Mononuclear cell (primary cell): ENCODE measurements around the gene CCDC40.

GRCh38 chr17:79798812-79799053, 1.9 kb upstream of the CBX8 start:
- RRBS: 6% methylated on average over 6 of the region's 24 CpGs

GRCh38 chr17:79836588-79837222, 2.5 kb downstream of the CBX4 start:
- RRBS: 8% methylated on average over 10 of the region's 29 CpGs

GRCh38 chr17:79841402-79842504, 2.5 kb upstream of the CBX4 start:
- RRBS: 2% methylated on average over 15 of the region's 71 CpGs

DNA sequence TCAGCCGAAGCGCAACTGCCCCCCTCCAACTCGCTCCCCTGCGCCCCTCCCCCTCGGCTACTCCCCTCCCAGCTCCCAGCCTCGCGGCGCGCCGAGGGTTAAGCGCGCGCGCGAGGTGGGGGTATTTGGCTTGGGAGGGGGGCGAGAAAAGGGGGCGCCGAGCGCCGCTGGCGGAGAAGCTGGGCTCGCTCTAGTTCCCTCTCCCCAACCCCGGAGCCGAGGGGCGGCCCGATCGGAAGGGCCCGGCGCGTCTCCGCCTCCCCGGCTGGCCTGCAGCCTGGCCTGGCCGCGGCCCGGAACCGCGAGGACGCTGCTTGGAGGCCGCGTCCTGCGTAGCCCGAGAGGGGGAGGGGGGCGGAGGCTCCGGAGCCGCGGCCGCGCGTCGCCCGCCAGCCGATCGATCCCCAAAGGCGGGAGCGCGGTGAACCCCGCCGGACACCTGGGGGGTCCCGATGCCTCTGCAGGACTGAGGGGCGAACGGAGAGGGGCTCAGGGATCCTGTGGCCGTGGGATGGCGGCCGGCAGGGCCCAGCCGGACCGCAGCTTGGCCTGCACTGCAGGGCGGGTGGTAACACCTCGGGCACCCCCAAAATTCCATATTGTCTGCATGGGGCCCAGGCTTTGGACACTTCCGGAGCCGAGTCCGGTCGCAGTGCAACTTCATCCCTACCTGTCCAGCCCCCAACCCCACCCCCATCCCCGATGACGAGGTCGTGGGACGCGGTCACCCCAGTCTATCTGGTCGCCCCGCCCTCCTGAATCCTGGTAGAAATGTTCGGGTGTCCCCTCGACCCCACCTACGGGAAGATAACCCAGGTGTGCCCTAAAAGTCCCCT, 4.9 kb upstream of the CBX4 start:
- RRBS: 3% methylated on average over 29 of the region's 82 CpGs

DNA sequence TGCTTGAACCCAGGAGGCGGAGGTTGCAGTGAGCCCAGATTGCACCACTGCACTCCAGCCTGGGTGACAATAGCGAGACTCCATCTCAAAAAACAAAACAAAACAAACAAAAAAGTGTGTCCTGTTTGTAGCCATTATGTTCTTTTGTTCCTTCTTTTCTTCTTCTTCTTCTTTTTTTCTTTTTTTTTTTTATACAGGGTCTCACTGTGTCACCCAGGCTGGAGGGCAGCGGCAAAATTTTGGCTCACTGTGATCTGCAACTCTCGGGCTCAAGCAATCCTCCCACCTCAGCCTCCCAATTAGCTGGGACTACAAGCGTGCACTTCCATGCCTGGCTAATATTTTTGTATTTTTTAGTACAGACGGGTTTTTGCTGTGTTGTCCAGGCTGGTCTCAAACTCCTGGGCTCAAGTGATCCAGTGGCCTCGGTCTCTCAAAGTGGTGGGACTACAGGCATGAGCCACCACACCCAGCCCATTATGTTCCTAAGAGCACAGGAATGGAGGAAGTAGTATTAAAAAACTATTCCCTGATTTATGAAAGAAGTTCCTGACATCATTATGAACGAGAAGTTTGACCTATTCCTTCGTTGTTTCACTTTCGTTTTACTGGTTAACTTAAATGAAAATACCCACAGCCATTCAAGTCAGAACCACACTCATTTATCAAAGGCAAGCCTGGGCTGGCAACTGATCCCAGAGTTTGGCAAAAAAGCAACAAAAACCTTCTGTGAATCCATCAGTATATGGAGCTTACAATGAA, 13.3 kb upstream of the CBX4 start:
- RRBS: no CpG with 5 or more reads among the region's 10 CpGs

GRCh38 chr17:79915995-79916566, 76.8 kb upstream of the CBX4 start:
- RRBS: no CpG with 5 or more reads among the region's 20 CpGs

DNA sequence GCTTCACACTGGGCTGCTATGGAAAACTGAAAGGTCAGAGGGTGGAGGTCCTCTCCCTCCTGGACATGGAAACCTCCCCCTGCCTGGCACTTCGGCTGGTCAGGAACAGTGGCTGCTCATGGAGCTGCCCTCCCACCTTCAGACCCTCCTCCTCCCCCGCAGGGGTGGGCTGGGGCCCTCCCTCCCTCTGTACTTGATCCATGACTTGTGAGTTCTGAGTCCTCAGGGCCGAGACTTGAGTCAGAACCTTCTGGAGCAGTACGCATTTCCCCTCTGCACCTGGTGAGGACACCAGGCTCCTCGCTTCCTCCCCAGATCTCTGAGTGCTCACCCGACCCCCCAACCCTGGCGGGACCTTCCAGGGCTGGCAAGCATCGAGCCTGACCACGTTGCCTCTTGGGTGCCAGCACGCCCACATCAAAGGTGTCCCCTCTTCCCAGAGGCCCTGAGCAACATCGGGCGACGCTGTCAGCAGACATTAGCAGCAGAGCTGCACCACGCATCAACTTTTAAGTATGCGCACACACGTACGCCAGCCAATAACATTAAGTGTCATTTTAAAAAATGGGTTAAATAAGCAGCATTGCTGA, 98.2 kb downstream of the TBC1D16 start:
- RRBS: no CpG with 5 or more reads among the region's 17 CpGs

DNA sequence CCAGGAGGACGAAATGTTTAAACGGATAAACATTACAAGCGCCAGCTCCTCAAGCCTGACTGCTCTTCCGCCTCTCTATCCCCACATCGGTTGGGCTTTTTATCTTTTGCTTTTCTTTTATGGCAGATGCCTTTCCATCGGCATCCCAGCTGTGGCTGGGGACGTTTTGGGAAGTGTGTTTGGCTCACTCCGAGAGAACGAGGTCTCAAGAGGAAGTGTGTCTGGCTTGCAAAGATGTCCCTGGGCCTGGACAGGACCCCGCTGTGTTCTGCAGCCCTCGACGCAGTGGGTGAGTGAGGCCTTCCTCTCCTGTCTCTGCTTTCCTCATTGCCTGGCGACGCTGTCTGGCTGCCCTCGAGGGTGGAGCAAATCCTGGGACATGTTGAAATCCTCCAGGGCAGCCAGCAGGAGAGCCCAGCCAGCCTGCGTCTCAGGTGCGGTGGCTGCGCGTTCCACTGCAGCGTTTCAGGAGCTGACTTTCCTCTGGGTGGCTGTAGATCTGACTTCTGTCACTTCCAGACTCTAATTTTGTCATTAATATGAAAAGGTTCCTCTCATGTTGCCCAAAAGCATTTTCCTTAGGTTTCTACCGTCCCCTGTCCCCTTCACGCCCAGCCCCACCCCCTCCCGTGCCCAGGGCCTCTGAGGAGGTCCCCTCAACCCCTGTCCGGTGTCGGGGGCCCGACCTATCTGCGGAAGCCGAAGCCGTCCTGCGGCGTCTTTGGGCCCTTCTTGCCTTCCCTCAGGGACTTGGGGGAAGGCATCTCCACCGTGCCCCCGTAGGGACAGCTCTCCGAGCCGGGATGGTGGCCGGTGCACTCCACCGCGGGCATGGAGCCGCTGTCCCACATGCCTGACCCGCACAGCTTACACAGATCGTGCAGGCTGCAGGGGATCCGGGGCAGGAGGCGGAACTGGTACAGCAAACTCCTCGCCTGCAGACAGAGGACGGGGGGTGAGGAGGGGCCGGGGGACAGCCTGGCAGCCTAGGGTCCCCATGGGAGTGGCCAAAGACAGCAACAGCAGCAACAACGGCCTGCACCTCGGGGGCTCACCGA, 95.2 kb downstream of the TBC1D16 start:
- RRBS: 94% methylated on average over 9 of the region's 49 CpGs

- RRBS: 95% methylated on average over 10 of the region's 33 CpGs
These were observed 25.3 kb downstream of the TBC1D16 start for GRCh38 chr17:80010247-80010832.

GRCh38 chr17:80026210-80026712, 9.4 kb downstream of the TBC1D16 start:
- RRBS: no CpG with 5 or more reads among the region's 11 CpGs

- RRBS: 2% methylated on average over 31 of the region's 102 CpGs
These were observed at the start of gene CCDC40 for GRCh38 chr17:80036205-80037194. CCDC40 (plus strand) TSS chr17:80036642.

- RRBS: 3% methylated on average over 10 of the region's 28 CpGs
These were observed 653 bp downstream of the GAA start for GRCh38 chr17:80101878-80102589.

DNA sequence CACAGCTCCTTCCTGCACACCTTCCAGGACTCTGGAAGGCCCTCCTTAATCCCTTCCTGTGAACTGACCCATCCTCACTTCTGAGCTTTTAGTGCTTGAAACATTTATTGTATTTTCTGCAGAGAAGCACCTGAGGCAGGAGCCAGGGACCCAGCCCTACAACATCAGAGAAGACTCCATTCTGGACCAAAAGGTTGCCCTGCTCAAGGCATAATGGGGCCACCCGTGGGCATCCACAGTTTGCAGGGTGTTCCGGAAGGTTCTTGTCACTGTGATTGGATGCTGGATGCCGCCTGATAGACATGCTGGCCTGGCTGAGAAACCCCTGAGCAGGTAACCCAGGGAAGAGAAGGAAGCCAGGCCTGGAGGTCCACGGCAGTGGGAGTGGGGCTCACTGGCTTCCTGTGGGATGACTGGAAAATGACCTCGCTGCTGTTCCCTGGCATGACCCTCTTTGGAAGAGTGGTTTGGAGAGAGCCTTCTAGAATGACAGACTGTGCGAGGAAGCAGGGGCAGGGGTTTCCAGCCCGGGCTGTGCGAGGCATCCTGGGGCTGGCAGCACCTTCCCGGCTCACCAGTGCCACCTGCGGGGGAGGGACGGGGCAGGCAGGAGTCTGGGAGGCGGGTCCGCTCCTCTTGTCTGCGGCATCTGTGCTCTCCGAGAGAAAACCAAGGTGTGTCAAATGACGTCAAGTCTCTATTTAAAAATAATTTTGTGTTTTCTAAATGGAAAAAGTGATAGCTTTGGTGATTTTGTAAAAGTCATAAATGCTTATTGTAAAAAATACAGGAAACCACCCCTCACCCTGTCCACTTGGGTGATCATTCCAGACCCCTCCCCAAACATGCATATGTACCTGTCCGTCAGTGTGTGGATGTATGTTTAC, 7.9 kb upstream of the RNF213 start:
- RRBS: 21% methylated on average over 3 of the region's 17 CpGs

- RRBS: no CpG with 5 or more reads among the region's 15 CpGs
These were observed 30.2 kb upstream of the ENDOV start for GRCh38 chr17:80384643-80385232.

GRCh38 chr17:80406889-80407477, 8.0 kb upstream of the ENDOV start:
- RRBS: no CpG with 5 or more reads among the region's 7 CpGs

DNA sequence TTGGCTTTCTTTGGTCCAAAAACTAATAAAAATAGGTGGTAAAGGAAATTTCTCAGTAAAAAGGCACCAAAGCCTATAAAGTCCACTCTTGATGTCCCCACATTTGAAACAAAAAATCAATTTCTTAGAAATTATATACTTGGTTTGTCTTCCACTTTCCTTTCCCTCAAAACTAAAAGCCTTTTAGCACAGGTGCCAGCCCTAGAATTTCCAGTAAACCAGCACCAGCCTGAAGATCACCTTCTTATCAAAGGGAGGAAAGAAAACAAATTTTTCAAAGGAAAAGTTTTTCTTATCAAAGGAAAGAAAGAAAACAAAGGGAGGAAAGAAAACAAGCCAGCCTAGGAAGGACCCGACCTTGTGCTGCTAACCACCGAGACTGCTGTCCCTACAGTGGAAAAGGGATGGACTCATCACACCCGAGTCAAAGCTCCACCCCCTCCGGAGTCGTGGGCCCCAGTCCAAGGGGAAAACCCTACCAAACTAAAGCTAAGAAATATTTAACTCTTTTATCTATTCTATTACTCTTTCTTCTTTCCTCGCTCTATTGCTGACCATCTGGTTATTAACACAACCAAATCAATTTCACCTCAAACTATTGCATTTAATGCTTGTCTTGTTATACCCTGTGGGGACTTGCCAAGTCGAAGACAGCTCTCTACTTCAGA, 6.2 kb upstream of the ENDOV start:
- RRBS: no CpG with 5 or more reads among the region's 7 CpGs

- RRBS: no CpG with 5 or more reads among the region's 8 CpGs
These were observed 4.4 kb downstream of the ENDOV start for GRCh38 chr17:80419421-80419747.

- RRBS: 3% methylated on average over 7 of the region's 16 CpGs
These were observed 2.0 kb downstream of the NPTX1 start for GRCh38 chr17:80474218-80475013.

DNA sequence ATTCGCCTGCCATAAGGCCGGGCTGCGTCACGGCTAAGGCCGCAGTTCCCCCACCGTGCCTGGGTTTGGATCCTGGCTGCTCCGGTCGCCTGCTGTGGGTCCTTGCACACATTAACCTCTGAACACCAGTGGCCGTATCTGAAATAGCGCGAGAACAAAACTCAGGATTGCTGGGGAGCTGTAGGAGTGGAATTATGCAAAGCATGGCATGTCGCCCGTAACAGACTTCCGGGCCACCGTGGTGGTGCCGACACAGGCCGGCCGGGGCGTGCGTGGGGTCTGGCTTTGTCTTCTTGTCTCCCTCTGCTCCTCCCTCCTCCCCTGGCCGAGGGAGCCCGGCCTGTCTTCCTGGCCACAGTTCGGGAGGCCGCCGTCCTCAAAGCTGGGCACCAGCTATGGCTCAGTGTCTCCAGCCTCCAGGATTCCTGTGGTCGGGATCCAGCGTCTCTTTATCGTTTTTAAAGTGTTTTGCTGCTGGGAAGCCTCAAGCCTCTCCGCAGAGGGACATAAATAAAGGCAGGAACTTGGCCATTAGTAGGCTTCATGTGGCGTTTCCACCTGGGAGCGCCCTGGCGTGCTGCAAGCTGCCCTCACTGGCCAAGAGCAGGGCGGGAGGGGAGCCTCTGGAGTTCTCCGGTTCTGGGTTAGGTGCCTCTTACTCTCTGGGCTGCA, 21.9 kb upstream of the NPTX1 start:
- RRBS: 77% methylated on average over 12 of the region's 34 CpGs

GRCh38 chr17:80739214-80739789, 194.7 kb downstream of the RPTOR start:
- RRBS: no CpG with 5 or more reads among the region's 11 CpGs